Aorta (tissue), 1 donor: ENCODE data around the gene FBXW12.

GRCh38 chr3:48013741-48014089, 2.5 kb downstream of the MAP4 start:
- PRO-cap: no peak

DNA sequence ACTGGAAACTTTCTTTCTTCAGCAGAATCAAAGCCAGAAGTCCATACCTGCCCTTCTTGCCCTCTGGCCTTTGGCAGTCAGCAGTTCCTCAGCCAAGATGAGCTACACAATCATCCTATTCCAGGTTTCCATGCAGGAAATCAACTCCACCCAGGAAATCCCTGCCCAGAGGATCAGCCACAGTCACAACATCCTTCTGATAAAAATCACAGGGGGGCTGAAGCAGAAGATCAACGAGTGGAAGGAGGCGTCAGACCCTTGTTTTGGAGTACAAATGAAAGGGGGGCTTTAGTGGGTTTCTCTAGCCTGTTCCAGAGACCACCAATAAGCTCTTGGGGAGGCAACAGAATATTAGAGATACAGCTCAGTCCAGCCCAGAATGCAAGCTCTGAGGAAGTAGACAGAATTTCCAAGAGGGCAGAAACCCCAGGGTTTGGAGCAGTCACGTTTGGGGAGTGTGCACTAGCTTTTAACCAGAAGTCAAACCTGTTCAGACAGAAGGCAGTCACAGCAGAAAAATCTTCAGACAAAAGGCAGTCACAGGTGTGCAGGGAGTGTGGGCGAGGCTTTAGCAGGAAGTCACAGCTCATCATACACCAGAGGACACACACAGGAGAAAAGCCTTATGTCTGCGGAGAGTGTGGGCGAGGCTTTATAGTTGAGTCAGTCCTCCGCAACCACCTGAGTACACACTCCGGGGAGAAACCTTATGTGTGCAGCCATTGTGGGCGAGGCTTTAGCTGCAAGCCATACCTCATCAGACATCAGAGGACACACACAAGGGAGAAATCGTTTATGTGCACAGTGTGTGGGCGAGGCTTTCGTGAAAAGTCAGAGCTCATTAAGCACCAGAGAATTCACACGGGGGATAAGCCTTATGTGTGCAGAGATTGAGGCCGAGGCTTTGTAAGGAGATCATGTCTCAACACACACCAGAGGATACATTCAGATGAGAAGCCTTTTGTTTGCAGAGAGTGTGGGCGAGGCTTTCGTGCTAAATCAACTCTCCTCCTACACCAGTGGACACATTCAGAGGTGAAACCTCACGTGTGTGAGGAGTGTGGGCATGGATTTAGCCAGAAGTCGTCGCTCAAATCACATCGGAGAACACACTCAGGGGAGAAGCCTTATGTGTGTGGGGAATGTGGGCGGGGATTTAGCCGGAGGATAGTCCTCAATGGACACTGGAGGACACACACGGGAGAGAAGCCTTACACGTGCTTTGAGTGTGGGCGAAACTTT, 27.4 kb downstream of the ZNF589 start:
- PRO-cap: no peak

GRCh38 chr3:48269238-48269698, 28.4 kb downstream of the ZNF589 start:
- PRO-cap: no peak

- PRO-cap: no peak
Measured at GRCh38 chr3:48371870-48372337, at the start of gene FBXW12. FBXW12 (plus strand) TSS chr3:48372219.

GRCh38 chr3:48469173-48469661, 3.2 kb downstream of the TREX1 start:
- PRO-cap: no peak

DNA sequence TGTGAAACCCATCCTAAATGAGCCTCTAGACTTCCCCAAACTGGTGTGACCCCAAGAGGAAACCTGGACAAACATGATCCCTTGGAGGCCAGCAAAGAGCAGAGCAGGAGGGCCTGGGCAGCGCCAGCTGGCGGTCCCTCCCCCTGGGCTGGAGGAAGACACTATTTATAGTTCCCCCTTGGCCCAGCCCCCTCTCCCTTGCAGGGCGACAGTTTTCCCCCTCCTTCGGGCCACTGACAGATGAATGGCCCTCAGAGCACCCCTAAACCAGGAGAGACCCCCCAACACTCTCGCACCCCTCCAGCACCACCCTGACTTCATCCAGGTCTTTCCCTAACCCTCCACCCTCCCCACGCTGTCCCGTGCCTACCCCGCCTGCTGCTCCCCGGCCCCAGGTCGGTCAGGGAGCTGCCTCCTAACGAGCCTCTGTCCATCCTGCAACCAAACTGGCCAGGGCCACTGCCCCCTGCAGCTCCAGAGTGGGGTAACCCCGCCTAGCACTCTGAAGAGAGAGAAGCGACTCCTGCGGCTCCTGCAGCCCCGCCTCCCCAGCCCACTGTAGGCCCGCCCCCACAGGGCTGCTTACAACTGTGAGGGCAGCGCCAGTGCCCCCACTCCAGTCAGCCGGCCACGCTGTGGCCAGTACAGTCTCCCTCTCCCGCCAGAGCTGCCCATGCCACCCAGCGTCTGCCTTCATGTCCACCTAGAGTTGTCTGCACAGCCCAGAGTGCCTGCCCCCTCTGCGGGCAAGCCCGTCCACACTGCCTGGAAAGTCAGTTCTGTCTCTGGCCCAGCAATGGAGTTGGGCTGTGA, 2.7 kb downstream of the UCN2 start:
- PRO-cap: bidirectional peak, plus-strand start at position 614 of the sequence, minus-strand start at position 437 of the sequence

DNA sequence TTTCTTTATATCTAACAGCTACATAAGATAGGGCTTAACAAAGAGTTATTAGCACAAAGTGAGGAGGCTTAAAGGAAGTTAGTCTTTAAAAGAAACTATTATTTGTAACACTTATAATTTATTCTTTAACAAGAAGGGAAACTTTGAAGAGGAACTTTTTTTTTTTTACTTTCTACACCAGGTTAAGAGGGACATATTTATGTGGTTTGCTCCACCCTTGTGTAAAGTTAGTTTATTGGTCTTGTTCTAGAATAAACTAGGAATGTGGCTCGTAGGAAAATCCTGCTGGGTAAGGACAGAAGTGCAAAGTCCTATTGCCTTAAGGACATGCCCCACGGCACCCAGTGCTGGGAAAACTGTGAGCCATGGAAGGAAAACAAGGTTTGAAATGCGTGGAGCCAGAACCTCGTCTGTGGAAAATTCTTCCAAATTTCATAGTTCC, 3.1 kb downstream of the TMEM89 start:
- PRO-cap: no peak

DNA sequence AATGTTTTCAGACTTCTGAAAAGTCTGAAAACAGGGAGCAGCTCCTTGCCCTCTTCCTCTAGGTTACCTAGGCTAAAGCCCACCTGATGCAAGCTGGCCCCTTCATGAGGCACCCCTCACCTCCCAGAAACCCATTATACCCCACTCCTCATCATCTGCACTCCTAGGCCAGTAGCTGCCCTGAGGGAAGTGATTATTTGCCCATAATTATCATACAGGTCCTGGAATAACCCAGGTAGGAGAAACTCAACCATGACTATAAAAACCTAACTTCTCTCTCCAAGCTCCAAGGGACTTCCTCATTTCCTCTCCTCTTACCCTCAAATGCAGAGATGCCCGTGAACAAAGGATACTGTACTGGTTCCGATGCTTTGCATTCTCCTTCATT, 5.2 kb upstream of the NCKIPSD start:
- PRO-cap: no peak

- PRO-cap: no peak
Measured at GRCh38 chr3:48848068-48848817, 569 bp upstream of the PRKAR2A start.

DNA sequence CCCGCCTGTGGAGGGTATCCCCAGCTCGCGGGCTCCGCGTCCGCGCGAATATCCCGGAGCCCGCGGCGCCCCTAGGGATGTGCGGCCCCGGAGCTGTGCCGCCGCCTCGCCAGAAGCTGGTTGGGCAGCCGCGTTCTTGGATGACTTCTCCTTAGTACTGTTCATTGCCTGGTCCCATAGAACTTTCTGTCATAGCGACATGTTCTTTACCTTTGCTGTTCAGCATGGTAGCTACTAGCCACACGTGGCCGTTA, 658 bp downstream of the ARIH2 start:
- PRO-cap: no peak

- PRO-cap: no peak
Measured at GRCh38 chr3:49017256-49017873, 1.0 kb downstream of the DALRD3 start.

- PRO-cap: no peak
Measured at GRCh38 chr3:49023070-49023426, 1.1 kb downstream of the NDUFAF3 start.

- PRO-cap: no peak
Measured at GRCh38 chr3:49025810-49026715, 3.1 kb downstream of the IMPDH2 start.

DNA sequence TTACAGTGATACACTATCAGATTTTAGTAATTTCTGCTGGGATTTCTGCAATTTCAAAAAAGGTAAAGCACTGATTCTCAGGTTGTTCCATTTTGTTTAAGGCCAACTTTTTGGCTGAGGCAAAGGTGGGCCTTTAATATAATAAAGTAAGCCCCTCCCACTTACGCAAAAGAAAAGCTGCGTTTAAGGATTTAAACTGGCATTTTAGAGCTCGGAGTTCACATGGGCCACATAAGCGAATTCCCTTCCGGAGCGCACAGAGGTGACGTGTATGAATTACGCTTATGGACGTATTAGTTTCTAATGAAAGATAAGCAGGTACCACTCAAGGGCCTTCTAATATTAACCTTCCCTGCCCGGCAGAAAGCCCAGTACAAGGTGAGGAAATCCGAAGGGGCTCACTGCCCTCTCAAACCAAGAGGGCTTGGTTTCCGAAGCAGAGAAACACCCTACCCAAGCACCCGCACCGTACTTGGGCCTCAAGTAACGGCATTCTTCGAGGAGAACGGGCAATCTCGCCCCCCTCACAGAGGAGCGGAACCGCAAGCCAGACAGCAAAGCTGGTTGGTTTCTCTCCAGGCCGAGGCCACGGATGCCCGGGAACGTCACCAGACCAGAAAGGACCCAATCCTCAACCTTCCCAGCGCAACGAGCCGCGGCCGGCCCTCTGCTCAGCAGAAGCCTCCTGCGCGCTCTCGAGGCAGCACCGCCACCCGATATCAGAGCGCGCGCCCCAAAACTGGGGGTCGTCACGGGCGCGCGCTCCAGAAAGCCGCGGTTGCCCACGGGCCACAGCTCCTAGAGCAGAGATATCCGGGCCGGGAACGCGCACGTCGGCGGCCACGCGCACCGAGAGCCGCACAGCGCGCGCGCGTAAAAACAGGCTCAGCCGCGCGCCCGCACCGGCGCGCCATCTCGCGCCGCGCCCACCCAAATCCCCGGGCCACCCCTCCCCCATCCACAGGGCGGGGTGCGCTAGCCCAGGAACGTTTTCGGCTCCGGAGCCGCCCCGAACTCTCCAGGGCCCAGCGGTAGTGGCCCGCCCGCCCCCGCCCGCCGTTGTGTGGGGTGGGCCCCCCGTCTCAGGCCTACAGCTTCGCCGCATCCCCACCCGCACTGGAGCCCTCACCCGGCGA, 720 bp downstream of the QRICH1 start:
- PRO-cap: no peak

DNA sequence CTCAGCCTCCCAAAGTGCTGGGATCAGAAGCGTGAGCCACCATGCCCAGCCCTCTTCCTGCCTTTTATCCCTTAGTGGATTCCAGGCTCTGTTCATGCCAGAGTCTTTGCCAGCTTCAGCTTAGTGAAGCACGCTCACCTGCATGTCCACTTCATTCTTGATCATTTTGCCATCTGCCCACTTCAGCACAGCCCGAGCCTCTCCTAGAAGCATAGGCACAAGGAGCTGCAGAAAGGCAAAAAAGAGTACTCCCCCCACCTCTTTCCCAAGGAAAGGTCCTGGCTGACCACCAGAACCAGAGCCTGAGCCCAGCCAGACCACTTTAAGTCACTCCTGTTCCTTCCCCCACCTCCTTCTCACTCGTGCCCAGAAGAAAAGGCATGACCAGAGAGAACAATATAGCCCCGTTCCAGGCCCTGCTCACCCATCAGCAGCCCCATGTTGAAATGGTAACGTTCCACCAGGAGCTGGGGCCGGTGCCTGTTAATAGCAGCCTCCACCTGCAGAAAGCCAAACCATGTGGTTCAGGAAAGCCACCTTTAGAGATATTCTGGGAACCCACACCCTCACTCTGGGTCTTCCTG, 1.3 kb downstream of the QARS1 start:
- PRO-cap: no peak

DNA sequence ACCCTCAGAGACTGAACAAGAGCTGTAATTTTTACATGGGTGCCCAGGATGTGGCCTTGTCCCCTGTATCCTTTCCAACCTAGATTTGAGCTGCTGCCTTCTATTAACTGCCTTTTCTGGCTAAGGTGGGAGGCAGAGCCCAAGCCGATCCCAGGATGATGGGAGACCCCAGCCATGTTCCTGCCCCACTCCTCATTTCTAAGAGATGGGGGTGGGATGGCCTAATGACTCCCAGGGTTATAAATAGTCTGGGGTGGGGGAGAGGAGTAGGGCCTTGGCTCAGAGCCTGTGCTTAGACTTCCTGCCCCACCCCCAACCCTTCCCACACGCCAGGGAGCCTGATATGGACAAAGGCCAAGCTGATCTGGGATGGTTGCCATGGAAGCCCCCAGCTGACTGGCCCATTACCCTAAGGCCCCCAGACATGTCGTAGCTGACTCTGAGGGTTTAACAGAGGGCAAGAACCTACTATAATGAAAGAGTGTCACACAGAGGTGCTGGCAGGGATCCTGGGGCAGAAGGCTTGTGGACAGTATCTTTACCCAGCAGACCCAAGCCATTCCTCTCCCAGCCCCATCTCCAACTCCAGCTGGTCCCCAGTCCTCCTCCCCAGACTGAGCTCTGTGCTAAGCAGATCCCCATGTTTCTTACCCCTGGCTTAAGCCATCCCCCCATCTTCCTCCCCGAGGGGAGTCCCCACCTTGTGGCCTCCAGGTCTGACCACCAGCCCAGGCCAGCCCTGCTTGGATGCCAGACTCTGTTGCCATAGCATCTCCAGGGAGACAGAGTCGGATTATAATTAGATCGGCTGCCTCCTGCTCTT, 2.0 kb downstream of the KLHDC8B start:
- PRO-cap: no peak

GRCh38 chr3:49198903-49199388, 352 bp upstream of the IHO1 start:
- PRO-cap: no peak

- PRO-cap: no peak
Measured at GRCh38 chr3:49413157-49413801, 1.1 kb downstream of the TCTA start.

GRCh38 chr3:49417497-49418084, 4.7 kb downstream of the AMT start:
- PRO-cap: no peak

GRCh38 chr3:49461186-49462415, 8.5 kb upstream of the DAG1 start:
- PRO-cap: no peak